ENCODE measurements around a stretch of chr1.

GRCh38 chr1:201915278-201916022 is 26.8 kb downstream of the SHISA4 start:
- RRBS = no CpG with 5 or more reads among the region's 15 CpGs

DNA sequence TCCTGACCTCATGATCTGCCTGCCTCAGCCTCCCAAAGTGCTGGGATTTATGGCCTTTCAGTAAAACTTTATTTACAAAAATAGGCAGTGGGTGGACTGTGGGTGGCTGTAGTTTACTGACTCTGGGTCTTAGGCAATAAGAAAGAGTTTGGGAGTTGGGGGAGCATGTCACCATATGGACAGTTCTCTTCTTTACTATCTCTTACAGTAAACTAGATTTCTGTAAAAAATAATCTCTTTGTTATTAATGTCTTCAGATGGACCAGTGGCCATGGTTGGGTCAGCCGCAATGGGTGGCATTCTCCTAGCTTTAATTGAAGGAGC is 9.8 kb downstream of the TIMM17A start:
- RRBS = no CpG with 5 or more reads among the region's 1 CpG

GRCh38 chr1:202005324-202006127 is 4.9 kb upstream of the ELF3 start:
- RRBS = no CpG with 5 or more reads among the region's 12 CpGs

GRCh38 chr1:202006997-202007833 is 3.2 kb upstream of the ELF3 start:
- RRBS = no CpG with 5 or more reads among the region's 9 CpGs

GRCh38 chr1:202107161-202107689 is 15.5 kb upstream of the GPR37L1 start:
- RRBS = no CpG with 5 or more reads among the region's 7 CpGs

- RRBS = no CpG with 5 or more reads among the region's 27 CpGs
Measured at GRCh38 chr1:202144949-202146050, 763 bp upstream of the ARL8A start.

GRCh38 chr1:202159847-202160278 is 539 bp downstream of the PTPN7 start:
- RRBS = no CpG with 5 or more reads among the region's 10 CpGs

DNA sequence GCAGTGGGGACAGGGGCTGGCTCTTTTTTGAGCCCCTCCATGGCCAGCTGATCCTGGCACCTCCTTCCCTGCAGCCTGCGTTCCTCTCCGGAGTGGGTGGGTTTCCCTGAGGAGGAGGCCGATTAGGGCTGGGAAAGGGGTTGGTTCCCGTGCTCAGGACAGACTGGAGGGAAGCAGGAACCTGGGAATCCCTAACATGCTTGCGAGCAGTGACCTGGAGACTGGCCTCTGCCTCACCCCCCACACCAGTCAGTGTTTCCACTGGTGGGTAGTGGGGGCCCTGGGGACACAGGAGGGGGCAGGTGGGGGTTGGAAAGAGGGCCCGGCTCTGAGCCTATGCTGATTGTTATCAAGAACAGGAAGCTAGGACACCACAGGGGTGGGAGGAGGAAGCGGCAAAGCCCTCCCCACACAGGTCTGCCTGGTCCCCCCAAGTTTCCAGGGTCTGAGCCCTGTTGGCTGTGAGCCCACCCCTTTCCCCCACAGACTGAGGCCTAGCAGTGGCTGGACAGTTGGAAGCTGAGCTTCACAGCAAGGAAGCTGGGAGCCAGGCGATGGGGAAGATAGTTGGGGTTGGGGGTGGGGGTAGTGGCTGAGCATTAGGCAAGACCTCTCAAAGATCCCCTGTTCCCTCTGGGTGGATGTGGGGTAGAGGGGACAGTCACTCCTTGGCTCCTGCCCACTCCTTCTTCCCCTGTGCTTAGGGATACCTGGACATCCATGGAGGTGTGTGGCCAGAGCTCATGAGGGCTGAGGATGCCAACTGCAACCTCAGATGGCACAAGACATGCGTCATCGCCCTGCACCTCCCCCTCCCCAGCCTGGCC is 1.7 kb upstream of the PTPN7 start:
- RRBS = no CpG with 5 or more reads among the region's 10 CpGs

DNA sequence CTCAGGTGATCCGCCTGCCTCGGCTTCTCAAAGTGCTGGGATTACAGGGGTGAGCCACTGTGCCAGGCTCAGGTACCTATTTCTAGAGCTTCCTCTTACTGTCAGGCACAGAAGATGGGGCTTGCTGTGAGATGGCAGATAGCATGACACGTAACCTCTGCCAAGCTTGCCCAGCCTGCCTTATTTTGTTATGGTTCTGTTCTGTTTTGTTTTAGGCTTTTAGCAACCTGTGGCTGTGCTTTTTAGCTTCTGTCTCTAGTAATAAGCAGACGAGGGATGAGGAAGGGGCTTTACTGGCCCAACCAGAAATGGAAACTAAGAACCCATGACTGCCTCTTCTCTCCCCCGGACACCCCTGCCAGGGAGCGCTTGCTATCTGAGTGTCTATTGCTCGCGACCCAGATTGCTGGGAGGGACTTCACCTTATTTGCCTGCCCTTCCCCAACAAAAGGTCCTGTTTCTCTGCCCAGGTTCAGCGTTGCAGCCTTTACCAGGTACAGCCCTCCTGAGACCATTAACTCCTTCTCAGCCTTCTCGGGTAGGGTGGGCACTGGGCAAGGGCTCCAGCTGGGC is 13.6 kb upstream of the LGR6 start:
- RRBS = no CpG with 5 or more reads among the region's 10 CpGs

GRCh38 chr1:202197434-202197980 is 3.9 kb downstream of the LGR6 start:
- RRBS = no CpG with 5 or more reads among the region's 7 CpGs

GRCh38 chr1:202203372-202203951 is 9.9 kb downstream of the LGR6 start:
- RRBS = no CpG with 5 or more reads among the region's 12 CpGs

- RRBS = no CpG with 5 or more reads among the region's 4 CpGs
Measured at GRCh38 chr1:202349610-202350050, 1.1 kb downstream of the PPP1R12B start.

GRCh38 chr1:202504931-202505909 is 156.7 kb downstream of the PPP1R12B start:
- RRBS = no CpG with 5 or more reads among the region's 6 CpGs

- RRBS = no CpG with 5 or more reads among the region's 4 CpGs
Measured at GRCh38 chr1:202593854-202594210, 116.4 kb downstream of the SYT2 start.

- RRBS = no CpG with 5 or more reads among the region's 4 CpGs
Measured at GRCh38 chr1:202730582-202731345, 20.5 kb upstream of the SYT2 start.

GRCh38 chr1:202955061-202955642 is 3.0 kb downstream of the ADIPOR1 start:
- RRBS = no CpG with 5 or more reads among the region's 5 CpGs

GRCh38 chr1:203272876-203273908 is 32.1 kb upstream of the BTG2 start:
- RRBS = 11% methylated on average over 3 of the region's 47 CpGs

GRCh38 chr1:203284565-203285292 is 20.6 kb upstream of the BTG2 start:
- RRBS = no CpG with 5 or more reads among the region's 6 CpGs

GRCh38 chr1:203300035-203300469 is 5.3 kb upstream of the BTG2 start:
- RRBS = no CpG with 5 or more reads among the region's 3 CpGs

Measured in islet of Langerhans (tissue), 1 donor.